CD14-positive monocyte (primary cell): Measurements from ENCODE around the gene TMPRSS11A.

- CAGE, long polyA plus RNA: no peak
These were observed 20.1 kb downstream of the IGFBP7 start for GRCh38 chr4:57090027-57090565.

GRCh38 chr4:57111174-57111501 lies 953 bp upstream of the IGFBP7 start:
- CAGE, long polyA plus RNA: no peak

DNA sequence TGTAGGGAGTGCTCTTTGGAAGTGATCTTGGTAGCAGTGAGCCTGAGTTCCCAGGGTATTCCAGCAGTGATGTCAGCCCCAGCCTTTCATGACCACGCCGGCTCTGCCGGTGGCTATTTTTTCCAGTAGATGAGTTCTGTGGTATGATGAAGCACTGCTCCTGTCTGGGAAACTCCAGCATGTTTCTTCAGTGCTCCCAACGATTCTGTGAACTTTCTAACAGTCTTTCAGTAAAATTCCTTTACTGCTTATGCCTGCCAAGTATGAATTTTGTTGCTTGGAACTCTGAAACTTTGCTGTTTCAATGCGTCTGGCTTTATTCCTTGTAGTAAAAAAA lies 391.7 kb upstream of the IGFBP7 start:
- CAGE, long polyA plus RNA: no peak

- CAGE, long polyA plus RNA: no peak
These were observed 840.6 kb downstream of the ADGRL3 start for GRCh38 chr4:62040774-62041122.

DNA sequence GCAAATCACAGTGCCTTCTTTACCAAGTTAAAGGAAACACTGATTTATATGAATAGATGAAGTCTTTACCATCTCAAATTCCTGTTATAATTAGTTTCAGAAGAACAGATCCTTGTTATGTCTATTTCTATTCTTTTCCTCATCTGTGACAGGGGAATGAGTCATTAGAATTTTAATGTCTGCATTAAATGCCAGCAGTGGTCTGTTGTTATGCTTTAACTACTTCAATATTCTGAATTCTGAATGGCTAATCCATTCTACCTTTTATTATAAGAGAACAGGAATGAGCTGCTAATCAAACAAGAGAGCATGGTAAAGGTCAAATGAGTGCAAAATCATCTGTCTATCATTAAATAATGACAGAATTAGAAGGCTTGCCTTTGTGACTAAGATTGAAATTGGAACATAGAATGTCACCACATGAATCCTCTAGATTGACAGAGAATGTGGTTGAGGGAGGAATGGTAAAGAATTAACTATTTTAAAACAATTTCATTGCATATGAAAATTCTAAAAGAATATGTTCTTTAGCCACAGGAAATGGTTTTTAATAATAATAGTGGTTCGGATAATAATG lies 935.5 kb downstream of the ADGRL3 start:
- CAGE, long polyA plus RNA: no peak

DNA sequence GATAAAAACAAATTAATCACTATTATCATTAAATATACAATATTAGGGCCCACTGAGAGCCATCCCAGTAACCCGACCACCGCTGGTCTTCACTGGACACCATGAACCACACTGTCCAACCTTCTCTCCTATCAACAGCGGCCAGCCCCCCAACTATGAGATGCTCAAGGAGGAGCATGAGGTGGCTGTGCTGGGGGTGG lies 423.6 kb upstream of the EPHA5 start:
- CAGE, long polyA plus RNA: no peak

- CAGE, long polyA plus RNA: no peak
These were observed 569.1 kb upstream of the EPHA5 start for GRCh38 chr4:66239503-66239768.

DNA sequence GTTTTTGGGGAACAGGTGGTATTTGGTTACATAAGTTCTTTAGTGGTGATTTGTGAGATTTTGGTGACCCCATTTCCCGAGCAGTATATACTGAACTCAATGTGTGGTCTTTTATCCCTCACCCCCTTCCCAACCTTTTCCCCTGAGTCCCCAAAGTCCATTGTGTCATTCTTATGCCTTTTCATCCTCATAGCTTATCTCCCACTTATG lies 544.7 kb downstream of the CENPC start:
- CAGE, long polyA plus RNA: no peak

DNA sequence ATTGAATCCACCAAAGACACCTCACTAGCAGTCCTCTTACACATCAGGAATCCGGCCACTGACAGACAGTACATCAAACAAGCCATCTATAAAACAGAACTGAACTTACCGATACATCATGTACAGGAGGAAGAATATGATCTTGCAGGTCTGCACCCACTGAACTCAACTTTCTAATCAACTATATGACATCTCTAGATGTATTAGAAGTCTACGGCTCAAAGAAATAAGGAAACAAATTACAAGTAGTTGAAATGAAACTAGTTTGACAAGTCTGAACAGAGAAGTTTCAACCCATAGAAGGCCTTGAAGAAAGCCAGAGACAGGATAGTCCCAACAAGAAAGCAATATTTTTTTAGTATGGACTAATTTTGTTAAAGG lies at the start of gene TMPRSS11A:
TMPRSS11A (minus strand) TSS at position 220 of the 381 bp plus-strand sequence.
- CAGE, long polyA plus RNA: no peak

- CAGE, long polyA plus RNA: no peak
These were observed 6.6 kb downstream of the UGT2B17 start for GRCh38 chr4:68569448-68569971.

DNA sequence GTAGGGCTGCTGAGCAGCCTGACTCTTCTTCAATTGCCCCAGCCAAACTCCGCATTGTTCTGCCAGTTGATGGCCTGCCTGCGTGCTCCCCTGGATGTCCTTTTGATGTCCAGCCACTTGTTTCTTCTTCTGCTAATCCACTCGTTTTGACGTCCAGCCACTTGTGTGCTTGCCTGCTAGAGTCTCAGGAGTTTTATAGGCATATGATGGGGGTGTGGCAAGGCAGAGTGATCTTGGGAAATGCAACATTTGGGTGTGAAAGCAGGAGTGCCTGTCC lies 65.1 kb downstream of the UGT2B10 start:
- CAGE, long polyA plus RNA: no peak

- CAGE, long polyA plus RNA: no peak
These were observed 46.7 kb downstream of the UGT2A3 start for GRCh38 chr4:68904717-68905393.

- CAGE, long polyA plus RNA: no peak
These were observed 3.3 kb downstream of the UGT2A3 start for GRCh38 chr4:68948312-68948703.

GRCh38 chr4:68960985-68961466 lies 9.4 kb upstream of the UGT2A3 start:
- CAGE, long polyA plus RNA: no peak

GRCh38 chr4:69116515-69117003 lies 20.3 kb downstream of the UGT2B7 start:
- CAGE, long polyA plus RNA: no peak

- CAGE, long polyA plus RNA: no peak
These were observed 50.4 kb upstream of the UGT2B4 start for GRCh38 chr4:69546140-69546491.

DNA sequence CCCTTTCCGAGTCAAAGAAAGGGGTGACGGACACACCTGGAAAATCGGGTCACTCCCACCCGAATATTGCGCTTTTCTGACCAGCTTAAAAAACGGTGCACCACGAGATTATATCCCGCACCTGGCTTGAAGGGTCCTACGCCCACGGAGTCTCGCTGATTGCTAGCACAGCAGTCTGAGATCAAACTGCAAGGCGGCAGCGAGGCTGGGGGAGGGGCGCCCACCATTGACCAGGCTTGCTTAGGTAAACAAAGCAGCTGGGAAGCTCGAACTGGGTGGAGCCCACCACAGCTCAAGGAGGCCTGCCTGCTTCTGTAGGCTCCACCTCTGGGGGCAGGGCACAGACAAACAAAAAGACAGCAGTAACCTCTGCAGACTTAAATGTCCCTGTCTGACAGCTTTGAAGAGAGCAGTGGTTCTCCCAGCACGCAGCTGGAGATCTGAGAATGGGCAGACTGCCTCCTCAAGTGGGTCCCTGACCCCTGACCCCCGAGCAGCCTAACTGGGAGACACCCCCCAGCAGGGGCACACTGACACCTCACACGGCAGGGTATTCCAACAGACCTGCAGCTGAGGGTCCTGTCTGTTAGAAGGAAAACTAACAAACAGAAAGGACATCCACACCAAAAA lies 11.3 kb upstream of the UGT2A1 start:
- CAGE, long polyA plus RNA: no peak

- CAGE, long polyA plus RNA: no peak
These were observed 34.5 kb downstream of the SULT1E1 start for GRCh38 chr4:69825506-69825878.

GRCh38 chr4:69830626-69831549 lies 29.1 kb downstream of the SULT1E1 start:
- CAGE, long polyA plus RNA: no peak

- CAGE, long polyA plus RNA: no peak
These were observed 27.4 kb downstream of the SULT1E1 start for GRCh38 chr4:69832171-69833266.